Placental epithelial cell (primary cell): ENCODE measurements around the genes REX1BD and COMP.

- CAGE, long polyA plus RNA = no peak
These were observed 1.8 kb downstream of the FKBP8 start for GRCh38 chr19:18541434-18542189.

- CAGE, long polyA plus RNA = no peak
These were observed 2.6 kb upstream of the UBA52 start for GRCh38 chr19:18568916-18569518.

DNA sequence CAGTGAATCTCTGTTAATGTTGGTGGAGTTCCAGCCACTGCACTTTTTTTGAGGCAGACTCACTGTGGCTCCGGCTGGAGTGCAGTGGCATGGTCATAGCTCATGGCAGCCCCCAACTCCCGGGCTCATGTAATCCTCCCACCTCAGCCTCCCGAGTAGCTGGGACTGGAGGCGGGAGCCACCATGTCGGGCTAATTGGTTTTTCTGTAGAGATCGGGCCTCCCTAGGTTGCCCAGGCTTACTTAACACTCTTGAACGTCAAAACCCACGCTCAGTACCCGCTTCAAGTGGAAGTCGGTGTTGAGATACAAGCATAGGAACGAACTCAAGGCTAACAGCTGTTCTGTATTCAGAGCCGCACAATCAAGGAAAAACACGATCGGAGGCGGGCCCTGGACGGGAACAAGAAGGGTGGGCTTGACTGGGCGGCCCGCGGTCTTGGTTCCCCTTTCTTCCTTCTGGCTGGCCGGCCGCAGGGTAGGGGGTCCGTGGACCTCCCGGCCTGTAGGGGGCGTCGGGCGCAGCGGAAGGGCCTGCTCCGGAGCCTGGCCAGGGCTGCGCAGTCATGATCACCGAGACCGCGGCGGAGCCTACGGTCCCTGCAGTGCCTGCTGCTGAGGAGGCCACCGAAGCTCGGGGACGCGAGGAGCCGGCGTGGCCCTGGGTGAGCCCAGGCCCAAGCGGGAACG lies at the start of gene REX1BD:
REX1BD (plus strand) TSS at position 562 of the 689 bp plus-strand sequence.
- CAGE, long polyA plus RNA = no peak

GRCh38 chr19:18590390-18591143 lies 2.0 kb downstream of the REX1BD start:
- CAGE, long polyA plus RNA = no peak

DNA sequence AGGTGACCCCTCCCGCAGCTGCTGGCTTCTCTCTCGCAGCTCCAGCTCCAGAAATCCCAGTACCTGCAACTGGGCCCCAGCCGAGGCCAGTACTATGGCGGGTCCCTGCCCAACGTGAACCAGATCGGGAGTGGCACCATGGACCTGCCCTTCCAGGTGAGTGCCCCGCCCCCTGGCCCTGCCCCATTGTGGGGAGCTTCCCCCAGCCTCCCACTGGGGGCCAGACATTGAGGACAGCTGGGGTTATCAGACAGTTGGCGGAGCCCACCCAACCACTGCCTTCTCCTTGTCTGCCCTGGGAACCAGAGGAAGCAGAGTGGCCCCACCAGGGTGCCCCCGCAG lies 48.3 kb downstream of the COMP start:
- CAGE, long polyA plus RNA = no peak

- CAGE, long polyA plus RNA = no peak
These were observed 21.8 kb downstream of the COMP start for GRCh38 chr19:18769284-18769644.

DNA sequence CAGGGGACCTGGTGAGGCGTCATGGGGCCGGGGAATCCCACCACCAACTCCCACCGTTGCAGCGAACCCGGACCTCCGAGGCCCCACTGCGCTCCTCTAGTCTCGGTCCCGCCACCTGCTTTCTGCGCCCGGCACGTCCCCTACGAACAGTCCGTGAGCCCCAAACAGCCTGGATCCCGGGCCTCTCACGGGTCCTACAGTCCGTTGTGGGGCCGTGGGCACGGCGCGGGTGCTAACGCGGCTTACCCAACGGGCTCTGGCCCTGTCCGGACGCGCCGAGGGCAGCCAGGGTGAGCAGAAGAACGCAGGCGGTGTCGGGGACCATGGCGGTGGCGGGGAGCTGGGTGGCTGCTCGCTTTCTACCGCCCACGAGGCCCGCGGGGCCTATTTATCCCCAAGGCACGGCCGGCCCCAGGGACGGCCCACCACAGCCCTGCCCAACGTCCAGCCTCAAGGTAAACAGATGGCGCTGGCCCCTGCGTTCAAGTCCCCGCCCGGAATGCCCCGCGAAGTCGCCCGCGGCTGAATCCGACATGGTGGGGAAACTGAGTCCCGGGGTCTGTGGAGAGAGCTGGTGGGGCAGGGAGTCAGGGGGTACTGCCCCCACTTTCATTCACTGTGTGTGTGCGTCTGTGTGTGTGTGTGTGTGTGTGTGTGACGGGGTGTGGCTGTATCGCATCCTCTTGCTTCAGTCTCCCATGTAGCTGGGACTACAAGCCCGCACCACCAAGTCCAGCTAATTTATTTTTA lies at the start of gene COMP:
COMP (minus strand) TSS at position 361 of the 750 bp plus-strand sequence.
- CAGE, long polyA plus RNA = no peak

GRCh38 chr19:18896501-18896913 lies 549 bp upstream of the CERS1 start:
- CAGE, long polyA plus RNA = no peak

- CAGE, long polyA plus RNA = no peak
These were observed 4.3 kb upstream of the CERS1 start for GRCh38 chr19:18900297-18900694.

DNA sequence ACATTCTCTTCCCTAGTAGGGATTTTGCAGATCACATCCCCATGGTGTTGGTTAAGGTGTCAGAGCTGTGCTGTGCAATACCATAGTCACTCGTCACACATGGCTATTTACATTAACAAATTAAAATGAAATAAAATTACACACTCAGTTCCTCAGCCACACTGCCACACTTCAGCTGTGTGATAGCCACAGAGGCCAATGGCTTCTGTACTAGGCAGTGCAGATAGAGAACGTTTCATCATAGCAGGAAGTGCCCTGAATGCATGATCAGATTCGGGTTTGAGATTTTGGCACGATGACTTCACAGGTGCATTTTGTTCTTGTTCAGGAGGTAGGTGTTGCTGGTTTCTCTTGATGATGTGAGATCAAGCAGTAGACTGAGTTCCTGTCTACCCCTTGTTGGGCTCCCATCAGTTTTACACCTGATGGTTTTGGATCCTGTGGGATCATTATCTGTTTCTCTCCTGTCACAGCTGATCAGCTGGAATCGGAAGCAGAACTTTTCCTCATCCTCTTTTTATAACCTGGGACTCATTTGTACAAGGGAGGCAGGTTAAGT lies 6.5 kb downstream of the ARMC6 start:
- CAGE, long polyA plus RNA = no peak

DNA sequence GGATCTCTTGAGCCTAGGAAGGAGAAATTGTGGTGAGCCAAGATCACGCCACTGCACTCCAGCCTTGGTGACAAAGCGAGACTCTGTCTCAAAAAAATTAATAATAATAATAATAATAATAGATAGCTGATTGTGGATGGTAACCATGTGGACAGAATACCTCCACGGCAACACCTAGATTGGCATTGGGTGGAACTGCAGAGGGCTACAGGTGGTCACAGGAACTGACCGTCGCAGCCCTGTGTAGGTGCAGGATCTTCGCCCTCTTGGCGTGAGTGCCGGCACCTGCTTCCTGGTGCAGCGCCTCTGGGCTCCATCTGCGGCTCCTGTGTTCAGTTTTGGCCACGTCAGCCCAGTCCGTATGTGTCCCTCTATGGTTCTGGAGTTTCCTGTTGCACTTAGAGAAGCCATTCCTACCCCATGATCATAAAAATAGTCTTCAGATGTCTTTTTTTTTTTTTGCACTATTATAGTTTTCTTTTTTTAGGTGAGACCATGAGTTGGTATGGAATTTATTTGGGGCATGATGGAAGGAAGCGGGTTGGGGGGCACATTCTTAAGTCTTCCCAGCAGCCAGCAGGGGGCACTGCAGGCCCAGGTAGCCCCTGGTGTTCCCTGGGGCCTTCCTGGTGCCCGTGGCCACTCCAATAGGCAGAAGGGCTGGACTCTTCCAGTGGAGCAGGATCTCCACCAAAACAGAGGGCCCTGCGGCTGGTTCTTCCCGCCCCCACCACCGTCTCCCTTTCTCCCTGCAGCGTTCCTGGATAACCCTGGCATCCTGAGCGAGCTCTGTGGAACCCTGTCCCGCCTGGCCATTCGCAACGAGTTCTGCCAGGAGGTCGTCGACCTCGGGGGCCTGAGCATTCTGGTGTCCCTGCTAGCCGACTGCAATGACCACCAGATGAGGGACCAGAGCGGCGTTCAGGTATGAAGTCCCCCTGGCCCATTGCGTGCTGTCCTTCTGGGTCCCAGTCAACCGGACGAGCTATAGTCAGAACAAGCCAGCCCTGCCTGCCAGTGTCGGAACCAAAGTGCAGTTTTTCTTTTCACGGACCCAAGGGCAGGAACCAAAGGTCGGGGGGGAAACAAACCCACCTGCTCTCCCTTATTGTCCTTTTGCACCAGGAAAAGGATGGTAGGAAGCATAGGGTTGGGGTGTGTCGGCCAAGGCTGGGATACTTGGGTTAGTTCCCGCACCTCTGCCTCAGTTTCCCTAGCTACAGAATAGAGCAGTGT lies 10.0 kb upstream of the SLC25A42 start:
- CAGE, long polyA plus RNA = no peak

DNA sequence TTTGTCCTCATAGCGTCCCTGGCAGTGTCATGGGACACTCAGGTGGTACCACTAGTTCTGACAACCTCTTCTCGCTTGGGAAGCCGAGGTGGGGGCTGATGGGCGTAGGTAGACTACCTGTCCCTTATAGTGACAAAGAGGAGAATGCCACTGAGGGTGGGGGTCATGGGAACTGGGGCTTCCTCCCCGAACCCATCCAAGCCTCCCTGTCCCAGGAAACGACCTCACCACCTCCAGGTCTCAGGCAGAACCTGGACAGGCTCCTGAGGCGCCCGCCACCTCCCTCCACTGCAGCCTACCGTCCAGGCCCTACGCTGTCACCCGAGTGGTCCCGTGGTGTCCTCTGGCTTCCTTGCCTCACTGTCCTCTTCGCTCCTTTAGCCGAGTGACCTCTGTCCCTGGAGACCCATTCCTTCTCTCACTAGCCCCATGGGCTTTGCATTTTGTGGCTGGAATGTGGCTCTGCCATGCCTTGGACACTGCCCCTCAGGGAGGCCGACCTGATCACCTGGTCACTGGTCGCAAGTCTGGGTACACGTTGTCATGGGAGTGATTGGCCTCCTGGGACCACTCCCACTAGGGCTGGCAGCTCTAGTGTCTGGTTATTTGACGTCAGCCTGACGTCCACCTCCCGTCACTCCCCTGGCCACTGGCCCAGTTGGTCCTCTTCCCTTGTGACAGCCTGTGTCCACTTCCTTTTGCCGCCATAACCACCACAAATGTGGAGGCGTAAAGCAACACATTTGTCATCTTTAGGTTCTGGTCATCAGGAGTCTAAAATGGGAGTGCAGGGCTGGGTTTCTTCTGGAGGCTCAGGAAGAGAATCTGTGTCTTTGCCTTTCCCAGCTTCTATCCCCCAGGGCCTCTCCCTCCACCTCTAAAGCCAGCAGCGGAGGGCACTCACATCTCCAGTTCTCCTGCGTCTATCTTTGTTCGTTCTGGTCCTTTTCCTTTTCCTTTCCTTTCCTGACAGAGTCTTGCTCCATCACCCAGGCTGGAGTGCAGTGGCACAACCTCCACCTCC lies 17.9 kb downstream of the SLC25A42 start:
- CAGE, long polyA plus RNA = no peak

DNA sequence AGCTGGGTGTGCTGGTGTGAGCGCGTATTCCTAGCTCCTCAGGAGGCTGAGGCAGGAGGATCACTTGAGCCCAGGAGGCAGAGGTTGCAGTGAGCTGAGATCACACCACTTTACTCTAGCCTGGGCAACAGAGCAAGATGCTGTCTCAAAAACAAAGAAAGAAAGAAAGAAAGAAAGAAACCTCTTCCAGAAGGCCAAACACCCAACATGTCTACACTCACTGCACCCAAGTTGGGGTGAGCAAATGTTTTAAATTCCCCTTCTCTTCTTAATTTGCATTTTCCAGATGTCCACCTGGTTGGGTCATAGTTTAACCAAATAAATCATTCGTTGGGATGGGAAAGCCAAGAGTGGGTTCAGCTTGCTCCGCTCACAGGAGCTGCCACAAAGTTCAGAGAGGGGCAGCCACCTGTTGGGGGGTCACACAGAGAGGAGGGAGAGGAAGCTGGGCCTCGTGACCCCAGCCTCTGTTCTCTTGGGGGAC lies 2.6 kb downstream of the MEF2B start:
- CAGE, long polyA plus RNA = no peak

GRCh38 chr19:19274642-19275135 lies 1.6 kb upstream of the TM6SF2 start:
- CAGE, long polyA plus RNA = no peak

DNA sequence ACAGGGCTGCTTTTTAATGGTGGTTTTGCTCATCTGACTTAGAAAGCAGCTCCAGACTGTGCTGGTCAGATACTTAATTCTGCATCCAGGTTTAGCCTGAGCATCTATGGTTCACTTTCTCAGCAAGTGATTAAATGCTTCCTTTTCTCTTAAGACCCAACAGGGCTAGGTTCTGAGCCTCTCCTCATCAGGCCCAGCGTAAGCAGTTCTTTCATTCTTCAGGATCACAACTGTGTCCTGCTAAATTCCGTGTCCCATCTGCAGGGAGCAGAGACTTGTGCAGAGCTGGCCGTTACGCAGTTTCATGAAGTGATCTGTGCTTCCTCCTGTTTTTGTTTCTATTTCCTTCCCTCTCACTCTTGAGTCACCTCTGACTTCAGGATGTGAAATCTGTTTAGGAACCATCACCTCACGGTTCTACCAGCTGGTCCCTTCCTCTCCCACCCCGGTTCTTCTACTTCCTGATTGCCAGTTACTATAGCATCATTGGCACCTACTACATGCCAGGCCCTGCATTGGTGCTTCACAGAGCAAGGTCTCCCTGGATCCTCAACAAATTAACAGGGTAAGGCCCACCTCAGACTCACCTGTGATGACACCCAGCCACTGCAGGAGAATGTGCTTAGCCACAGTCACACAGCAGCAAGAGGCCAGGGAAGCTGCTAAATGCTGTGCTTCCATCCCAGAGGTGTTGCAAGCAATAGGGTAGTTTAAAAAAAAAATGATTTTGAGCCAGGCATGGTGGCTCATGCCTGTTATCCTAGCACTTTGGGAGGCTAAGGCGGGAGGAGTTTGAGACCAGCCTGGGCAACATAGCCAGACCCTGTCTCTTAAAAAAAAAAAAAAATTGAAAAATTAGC lies 8.6 kb downstream of the MAU2 start:
- CAGE, long polyA plus RNA = no peak

DNA sequence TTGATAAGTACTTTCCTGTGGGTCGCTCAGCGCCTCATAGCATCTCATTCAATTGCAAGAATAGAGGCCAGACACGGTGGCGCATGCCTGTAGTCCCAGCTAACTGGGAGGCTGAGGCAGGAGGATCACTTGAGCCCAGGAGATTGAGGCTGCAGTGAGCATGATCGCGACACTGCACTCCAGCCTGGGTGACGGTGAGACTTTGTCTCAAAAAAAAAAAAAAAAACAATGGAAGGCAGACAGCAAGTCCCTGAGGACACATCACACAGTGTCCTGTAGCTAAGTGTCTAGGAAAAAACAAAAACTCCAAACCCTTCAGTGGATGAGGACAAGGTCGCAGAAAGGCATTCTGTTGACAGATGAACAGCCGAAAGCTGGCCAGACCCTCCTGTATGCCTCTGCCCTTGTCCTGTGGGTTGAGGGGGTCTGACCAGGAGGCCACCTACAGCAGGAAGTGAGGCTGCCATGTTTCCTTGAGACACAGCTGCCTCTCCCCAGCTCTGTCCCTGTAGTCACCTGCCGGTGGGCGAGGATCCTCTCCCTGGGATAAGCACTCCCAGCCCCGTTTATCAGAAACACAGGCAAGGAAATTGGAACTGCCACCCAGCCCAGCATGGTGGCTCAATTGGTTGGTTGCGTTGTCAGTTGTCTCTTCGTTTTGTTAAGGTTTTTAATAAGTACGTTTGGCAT lies 37.4 kb downstream of the MAU2 start:
- CAGE, long polyA plus RNA = no peak

DNA sequence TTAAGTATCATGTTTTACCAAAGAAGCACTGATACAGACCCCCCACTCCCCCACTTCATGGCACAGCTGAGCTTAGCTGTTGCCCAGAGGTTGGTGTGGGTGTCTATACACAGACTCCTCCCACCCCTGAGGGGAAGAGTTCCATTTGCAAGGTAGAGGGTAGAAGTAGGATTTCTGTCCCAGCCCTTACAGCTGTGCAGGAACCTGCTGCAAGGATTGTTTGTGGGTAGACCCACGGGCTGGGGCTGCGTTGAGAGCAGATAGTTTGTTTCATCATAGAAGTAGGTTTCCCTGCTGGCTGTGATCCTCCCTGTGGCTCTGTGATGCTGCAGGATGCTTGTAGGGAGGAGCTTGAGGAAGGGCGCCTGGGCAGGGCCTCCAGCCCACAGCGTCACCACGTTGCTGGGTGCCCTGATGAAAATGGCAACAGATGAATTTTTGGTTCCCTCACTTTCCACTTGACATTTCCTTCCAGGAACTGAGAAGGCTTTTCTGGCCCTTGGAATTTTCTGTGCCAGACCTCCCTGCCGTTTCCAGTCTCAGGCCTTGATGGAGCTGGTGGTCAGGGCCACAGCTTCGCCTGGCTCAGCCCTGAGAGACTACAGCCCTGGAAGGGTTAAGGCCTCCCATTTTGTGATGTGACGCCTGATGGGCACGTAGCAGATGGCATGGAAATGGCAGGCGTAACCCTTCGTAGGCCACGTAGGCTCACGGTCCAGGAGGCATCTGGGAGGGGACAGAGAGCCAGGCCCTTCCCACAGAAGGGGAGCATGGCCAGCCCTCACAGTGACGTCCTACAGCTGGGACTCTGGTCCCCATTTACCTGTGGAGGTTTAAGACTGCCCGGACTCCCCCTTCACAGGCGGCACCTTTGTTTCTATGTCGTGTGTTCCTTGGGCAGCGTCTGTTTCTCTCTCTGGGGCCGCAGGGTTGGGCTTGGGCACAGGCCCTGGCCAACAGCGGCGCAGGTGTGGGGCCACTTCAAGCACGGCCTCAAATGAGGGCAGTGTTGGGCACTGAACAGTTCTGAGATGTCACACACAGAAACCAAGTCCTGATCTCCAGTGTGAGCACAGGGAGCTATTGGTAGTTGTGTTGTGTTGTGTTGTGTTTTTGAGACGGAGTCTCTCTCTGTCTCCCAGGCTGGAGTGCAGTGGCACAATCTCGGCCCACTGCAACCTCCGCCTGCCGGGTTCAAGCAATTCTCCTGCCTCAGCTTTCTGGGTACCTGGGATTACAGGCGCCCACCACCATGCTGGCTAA lies 42.3 kb downstream of the GATAD2A start:
- CAGE, long polyA plus RNA = no peak

DNA sequence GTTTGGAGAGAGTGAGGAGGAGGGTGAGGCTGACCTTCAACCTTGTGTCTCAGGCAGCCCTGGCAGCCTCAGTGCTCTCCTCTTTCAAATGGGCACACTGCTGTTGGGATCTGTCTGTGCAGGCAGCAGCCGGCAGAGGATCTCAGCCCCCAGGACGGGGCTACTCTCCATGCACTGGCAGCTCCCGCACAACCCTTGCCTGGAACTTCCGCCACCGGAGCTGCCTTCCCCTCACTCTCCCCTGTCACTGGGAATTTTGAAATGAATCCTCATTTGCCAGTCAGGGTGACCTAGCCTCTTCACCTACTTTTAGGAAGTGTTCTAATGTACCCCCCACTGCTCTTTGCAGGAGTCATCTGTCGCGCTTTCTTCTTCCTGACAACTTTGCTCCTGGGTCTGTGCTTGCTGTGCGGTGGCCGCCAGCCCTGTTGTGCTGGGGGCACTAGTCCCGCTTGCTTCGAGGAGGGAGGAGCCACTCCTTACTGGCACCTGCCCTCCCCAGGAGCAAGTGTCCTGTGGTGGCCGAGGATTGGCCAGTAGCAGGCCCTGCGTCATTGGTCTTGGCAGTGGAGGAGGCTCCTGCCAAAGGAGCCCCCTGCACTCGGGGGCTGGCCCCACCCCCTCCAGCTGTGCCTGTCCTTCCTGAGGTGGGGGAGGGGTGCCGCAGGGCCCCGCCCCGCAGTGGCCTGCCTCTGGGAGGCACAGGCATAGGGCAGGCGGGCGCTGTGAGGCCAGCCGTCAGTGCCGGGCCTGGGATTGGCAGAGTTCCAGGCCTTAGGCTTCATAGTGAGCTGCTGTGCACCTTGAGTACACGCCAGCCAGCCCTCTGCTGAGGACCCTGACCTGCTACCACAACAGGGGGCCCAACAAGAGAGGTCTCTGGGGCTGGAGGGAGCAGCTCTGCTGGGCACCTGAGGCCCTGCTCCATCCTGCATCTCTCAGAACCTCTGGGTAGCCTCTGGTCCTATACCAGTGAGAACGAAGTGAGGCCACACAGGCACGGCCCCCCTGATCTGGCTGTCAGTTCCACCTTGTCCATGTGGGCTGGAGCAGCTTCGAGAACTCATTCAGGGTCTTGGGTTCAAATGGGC lies 53.2 kb downstream of the TSSK6 start:
- CAGE, long polyA plus RNA = no peak

GRCh38 chr19:19464404-19464770 lies 51.0 kb downstream of the TSSK6 start:
- CAGE, long polyA plus RNA = no peak

GRCh38 chr19:19477223-19477805 lies 38.0 kb downstream of the TSSK6 start:
- CAGE, long polyA plus RNA = no peak